Urinary bladder (tissue), 3 donors: ENCODE data around the genes GPR50, PASD1, TREX2, BGN and IDH3G.

GRCh38 chrX:150966069-150966408, 17.1 kb upstream of the HMGB3 start:
- PRO-cap: no peak
- RAMPAGE, long total RNA: no peak

DNA sequence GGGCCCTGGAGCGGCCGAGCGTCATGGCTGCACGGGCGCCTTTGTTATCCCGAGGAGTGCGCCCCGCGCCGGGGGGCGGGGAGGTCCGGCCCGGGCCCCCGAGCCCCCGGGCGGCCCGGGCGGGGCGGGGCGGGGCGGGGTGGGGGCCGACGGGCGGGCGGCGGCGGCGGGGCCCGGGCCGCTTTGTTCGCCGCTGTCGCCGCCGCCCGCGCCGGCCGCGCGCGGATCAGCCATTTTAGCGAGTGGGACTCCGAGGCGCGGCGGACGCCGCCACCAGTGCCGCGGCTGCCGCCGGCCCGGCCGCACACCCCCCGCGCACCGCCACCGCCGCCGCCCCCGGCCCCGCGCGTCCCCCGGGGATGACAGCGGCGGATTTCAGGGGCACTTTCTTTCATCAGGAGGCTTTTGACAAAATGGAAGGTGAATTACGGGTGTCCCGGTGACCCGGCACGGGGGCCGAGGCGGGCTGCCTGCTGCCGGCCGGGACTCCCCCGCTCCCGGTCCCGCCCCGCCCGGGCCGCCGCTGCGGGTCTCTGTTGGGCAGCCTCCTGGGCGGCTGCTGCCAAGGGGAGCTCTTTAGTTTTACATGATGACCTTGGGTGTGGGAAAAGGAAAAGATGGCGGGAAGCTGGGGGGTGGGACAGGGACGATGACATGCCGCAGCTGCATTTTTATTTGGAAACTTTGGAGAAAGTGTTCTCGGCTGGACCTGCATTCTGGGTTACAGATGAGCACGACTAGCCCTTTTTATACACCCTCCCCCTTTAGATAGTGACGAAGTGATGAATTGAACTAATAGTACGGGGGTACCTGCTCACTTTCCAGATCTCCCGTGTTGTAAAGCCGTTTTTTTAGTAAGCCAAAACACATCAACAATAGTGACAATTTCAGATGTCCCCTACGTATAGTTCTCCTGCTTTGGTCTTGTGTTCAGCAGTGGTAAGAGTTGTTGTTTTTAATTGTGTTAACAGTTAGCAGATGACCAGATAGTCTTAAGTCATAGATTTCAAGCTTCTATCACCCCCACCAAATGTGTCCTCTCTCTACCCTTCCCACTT, 1.4 kb downstream of the HMGB3 start:
- PRO-cap: no peak
- RAMPAGE, long total RNA: no peak

DNA sequence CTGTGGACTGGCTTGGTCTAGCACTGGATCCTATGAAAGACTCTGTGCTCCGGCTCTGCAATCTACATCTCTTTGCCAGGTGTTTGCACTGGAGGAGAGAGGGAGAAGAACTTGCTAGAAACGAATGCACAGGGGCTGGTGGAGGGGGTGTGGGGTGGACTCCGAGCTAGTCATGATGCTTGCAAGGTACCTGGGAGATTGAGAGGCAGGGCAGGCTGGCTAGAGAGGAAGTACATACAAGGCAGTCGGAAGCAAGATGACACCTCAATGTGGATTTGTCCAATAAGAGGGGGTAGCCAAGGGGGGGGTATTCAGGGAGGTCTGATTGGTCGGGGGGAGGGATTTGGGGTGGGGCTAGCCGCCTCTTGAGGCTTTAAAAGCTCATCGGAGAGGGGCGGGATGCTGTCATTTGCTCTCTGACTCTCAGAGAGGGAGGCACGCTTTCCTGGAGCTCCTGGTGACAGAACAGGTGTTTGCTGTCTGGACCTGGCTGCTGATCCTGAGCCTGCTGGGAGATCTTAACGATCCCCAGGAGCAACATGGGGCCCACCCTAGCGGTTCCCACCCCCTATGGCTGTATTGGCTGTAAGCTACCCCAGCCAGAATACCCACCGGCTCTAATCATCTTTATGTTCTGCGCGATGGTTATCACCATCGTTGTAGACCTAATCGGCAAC, at the start of gene GPR50:
TSS of gene GPR50 (plus strand) at position 402 of the 677 bp plus-strand sequence.
- PRO-cap: no peak
- RAMPAGE, long total RNA: no peak

DNA sequence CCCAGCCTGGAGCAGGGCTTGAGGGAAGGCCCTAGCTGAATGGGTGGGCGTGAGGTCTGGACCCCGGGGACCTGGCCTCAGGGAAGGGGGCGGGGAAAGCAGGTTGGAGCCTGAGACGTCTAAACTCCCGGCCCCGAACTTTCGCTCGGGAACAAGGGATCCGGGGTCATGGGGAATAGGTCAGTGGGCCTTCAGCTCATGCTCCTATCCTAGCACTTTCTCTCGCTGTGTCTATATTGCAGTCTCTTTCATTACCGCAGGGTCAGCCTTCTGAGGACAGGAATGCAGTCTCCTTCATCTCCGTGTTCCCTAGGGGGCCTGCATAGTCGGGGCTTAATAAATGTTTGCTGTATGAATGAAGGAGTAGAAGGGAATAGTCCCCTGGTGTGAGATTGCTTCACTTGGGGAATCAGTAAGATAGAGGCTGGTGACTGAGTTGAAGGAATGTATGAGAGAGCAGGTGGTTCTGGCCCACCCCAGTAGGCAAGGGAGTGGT, 443 bp downstream of the VMA21 start:
- PRO-cap: no peak
- RAMPAGE, long total RNA: no peak

GRCh38 chrX:151563331-151563945, at the start of gene PASD1:
Gene PASD1, plus strand, starts transcription at chrX:151563675.
- PRO-cap: no peak
- RAMPAGE, long total RNA: no peak

GRCh38 chrX:152026191-152026578, 51.7 kb upstream of the GABRE start:
- PRO-cap: no peak
- RAMPAGE, long total RNA: no peak

DNA sequence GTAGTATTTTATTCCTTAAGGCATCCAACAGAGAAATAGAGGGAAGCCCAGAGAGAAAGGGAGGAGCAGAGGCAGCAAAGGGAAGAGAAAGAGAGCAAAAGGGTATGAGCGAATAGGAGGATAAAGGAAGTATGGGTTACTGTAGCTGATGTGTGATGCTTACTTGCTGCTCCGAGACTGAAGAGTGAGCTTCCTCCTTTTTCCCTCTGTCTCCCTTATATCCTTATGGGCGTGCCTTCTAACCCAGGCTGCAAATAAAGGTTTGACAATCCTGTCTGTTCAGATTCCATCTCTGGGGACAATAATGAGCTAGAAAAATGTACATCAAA, 386 bp upstream of the GABRA3 start:
- PRO-cap: no peak
- RAMPAGE, long total RNA: no peak

GRCh38 chrX:152733297-152733590, 277 bp downstream of the CSAG1 start:
- PRO-cap: no peak
- RAMPAGE, long total RNA: no peak

DNA sequence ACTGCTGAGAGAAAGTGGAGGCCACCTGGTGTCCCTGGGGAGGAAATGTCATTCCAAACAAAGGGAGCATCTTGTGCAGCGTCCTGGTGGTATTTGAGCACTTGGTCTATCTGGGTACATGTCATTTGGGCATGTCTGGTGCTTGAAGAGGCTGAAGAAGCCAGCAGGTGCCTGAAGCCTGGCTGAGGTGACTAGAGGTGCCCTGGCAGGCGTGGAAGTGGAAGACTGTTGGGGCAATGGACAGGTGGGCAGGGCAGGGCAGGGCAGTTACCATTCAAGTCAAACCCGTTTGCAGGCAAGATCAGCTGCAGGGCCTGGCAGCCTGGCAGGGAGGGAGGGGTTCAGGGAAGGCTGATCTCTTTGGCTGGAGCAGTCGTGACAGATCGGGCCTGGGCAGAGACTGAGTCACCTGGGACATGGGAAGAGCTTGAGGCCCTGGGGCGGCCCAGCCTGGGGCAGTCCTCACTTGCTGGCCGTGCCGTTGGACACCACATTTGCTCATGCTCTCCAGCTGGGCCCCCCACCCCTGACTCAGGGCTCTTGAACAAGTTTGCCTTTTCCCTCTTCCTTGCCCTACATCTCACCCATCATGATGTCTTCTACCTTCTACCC, 2.2 kb upstream of the ZNF185 start:
- PRO-cap: no peak
- RAMPAGE, long total RNA: no peak

- PRO-cap: no peak
- RAMPAGE, long total RNA: no peak
These were observed 34.7 kb downstream of the ZNF185 start for GRCh38 chrX:152932468-152932982.

DNA sequence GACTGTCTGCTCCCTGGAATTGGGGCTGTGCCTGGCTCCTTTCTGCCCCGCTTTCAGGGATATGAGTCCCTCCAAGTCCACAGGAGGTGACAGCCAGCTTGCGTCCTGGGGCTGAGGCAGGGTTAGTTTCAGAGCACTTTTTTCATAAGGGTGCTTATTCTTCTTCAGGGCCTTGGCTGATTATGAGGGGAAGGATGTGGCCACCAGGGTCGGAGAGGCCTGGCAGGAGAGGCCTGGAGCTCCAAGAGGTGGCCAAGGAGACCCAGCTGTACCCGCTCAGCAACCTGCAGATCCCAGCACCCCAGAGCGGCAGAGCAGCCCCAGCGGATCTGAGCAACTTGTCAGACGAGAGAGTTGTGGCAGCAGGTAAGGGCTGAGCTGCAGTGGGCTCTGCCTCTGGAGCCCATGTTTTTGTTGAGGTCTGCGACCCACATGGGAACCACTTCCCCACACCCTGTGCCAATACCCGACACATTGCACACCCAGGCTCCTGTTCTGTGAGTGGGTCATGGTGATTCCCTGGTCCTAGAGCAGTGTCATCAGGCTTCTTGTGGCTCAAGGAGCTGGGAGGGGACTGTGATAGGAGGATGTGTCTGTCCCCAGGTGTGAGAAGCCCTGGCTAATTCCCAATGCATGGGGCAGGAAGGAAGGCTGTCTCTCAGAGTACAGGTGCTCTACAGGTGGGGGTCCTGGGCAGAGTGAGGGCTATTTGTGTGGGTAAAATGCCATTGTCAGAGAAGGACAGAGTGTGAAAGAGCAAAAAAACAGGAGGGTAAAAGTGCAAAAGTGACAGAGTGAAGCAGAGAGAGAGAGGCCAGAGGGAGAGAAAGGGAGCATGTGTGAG, 47.5 kb downstream of the ZNF185 start:
- PRO-cap: no peak
- RAMPAGE, long total RNA: no peak

- PRO-cap: no peak
- RAMPAGE, long total RNA: no peak
These were observed 30.1 kb downstream of the PNMA6E start for GRCh38 chrX:153370923-153371550.

GRCh38 chrX:153445671-153446538, at the start of gene TREX2:
Gene TREX2, minus strand, starts transcription at chrX:153446056.
- PRO-cap: no peak
- RAMPAGE, long total RNA: no peak

DNA sequence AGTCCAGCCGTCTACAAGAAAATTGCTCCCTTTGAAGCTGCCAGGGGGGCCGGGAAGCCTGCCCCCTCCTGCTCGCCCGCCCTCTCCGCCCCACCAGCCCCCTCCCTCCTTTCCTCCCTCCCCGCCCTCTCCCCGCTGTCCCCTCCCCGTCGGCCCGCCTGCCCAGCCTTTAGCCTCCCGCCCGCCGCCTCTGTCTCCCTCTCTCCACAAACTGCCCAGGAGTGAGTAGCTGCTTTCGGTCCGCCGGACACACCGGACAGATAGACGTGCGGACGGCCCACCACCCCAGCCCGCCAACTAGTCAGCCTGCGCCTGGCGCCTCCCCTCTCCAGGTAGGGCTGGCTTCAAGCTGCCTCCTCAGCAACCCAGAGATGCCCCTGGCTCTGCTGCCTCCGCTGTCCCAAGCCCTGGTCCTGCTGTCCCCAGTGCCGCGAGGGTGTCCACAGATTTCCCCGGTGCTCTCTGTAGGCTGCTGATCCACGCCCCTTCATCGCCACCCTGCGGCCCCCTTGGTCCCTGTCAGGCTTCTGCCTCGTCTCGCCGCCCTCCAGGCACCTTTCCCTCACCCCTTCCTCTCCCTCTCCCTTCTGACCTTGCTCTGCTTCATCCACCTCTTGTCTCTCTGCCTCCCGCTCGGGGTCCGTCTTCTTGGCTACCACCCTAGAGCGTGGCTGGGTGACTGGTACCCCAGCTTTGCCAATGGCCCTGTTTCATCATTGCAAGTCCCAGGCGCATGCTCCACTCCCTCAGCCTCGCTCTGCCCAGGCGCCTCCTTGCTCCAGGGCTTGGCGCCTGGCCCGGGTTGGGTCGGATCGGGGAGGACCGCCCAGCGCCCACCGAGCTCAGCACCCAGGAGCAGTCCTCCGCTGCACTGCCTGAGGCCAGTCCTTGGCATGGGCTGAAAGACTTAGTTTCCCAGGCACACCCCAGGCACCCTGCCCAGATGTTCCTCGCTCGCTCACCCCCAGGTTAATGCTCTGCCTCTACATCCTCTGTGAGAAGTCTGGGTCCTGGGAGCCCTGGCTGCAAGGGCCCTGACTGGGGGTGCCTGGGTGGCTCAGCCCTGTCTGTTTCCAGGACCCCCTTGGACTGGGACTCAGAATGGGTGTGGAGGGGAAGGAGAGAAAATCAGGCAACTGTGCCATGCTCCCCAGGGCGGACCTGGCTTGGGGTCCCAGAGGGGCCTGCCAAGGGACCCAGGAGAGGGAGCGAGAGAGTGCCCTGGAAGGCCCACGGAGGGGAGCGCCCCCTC, at the start of gene BGN:
TSS of gene BGN (plus strand) at position 199 of the 1,252 bp plus-strand sequence.
- PRO-cap: bidirectional peak, plus-strand start at position 800 of the sequence, minus-strand start at position 701 of the sequence
- RAMPAGE, long total RNA: start-site peak on the plus strand centred at position 260 of the sequence, 135 bp wide, 772 and 1,383 reads in 2 replicates

DNA sequence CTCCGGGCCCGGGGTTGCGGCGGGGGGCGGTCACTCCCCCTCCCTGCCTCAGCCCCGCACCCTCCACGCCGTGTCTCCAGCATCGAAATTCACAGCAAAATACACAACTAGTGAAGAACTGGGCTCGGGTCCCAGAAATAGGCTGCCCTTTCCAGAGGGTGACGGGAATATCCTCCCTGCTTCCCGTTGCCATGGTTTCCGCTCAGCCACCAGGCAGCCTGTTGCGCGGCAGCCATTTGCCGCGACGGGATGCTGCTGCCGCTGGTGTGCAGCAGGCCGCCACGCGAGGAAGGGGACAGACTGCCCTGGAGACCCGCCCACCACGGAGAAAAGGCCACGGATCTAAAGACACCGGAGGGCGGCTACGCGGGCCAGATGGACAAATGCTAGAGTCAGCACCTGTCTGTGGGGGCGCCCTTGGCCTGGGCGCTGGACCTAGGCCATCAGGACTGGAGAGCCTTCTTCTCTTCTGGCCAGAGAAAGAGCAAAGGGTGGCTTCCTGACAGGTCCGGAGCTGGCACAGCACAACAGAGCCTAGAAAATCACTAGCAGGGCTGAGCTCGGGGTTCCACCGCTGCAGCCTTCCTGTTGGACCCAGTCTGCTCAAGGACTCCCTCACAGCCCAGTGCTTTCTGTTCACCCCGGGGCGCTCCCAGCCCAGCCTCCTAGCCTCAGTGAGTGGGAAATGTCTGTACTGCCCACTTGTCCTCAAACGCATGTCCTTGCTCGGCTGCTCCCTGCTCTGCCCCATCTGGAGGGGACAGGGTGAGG, 11.6 kb upstream of the CCNQ start:
- PRO-cap: no peak
- RAMPAGE, long total RNA: no peak

DNA sequence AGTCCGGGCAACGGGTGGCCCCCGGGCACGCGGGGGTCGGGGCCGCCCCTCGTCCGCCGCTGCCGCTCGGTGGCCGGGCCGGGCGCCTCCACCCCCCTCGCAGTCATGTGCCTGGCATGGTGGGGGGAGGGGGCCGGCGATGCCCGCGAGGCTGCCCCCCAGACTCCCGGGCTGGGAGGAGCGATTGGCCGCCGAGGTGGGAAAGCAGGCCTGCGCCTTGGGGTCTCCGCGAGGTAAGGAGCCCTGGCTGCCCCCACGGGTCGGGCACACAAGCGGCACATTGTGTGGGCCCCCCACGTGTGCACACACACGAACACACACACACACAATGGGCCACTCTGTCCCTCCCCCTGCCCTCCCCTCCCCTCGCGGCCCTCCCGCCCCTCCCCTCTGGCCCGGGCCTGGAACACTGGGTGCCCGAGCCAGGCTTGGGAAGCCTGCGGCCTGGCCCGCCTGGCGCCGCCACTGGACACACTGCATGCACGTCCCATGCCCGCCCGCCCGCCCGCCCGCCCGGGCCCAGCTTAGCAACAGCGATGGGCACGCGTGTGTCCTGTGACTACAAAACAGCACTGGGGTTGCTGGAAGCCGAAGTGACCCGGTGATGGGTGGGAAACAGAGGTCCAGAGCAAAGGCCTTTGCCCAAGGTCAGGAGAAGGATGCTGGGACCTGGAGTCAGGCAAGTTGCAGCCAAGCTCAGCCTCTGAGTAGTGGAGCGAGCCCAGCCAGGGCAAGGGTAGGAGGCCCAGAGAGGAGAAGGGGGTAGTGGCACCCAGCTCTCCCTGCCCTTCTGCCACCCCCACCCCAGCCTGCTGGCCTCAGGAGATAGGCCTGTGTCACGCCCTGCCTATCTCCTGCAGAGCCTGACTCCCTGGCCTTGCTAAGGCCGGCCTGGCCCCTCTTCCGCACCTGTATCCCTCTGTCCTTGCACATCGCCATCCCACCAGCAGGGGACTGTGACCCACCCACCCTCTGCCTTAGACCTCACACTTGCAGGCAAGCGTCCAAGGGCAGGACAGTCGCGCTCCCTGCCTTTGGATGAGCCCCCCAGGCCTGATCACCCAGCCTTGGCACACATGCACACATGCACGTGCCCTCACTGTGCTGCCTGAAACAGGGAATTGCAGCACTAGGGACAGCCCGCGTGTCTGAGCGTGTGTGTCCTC, 1.6 kb downstream of the SLC6A8 start:
- PRO-cap: unidirectional peak, minus-strand start at position 99 of the sequence
- RAMPAGE, long total RNA: no peak

GRCh38 chrX:153723170-153724001, 801 bp downstream of the BCAP31 start:
- PRO-cap: no peak
- RAMPAGE, long total RNA: no peak

DNA sequence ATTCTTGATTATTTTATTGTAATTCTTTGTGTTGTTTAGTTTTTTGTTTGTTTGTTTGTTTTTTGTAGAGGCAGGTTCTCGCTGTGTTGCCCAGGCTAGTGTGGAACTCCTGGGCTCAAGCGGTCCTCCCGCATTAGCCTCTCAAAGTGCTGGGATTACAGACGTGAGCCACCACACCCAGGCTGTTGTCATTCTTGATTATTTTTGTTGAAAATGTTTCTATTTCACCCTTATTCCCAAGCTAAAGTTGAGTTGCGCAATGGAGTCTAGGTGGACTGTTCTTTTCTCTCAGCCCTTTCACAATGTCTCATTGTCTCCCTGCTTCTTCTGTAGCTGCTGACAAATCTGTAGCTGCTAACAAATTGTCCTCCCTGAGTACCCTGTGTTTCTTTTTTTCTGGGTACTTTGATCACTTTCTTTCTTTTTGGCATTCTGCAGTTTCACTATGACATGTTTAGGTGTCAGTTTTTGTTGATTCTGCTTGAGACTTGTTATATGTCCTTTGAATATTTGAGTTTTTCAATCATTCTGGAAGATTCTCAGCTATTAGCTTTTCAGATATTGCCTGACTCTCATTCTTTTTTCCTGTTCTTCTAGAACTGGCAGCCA, 6.4 kb downstream of the ABCD1 start:
- PRO-cap: no peak
- RAMPAGE, long total RNA: no peak

DNA sequence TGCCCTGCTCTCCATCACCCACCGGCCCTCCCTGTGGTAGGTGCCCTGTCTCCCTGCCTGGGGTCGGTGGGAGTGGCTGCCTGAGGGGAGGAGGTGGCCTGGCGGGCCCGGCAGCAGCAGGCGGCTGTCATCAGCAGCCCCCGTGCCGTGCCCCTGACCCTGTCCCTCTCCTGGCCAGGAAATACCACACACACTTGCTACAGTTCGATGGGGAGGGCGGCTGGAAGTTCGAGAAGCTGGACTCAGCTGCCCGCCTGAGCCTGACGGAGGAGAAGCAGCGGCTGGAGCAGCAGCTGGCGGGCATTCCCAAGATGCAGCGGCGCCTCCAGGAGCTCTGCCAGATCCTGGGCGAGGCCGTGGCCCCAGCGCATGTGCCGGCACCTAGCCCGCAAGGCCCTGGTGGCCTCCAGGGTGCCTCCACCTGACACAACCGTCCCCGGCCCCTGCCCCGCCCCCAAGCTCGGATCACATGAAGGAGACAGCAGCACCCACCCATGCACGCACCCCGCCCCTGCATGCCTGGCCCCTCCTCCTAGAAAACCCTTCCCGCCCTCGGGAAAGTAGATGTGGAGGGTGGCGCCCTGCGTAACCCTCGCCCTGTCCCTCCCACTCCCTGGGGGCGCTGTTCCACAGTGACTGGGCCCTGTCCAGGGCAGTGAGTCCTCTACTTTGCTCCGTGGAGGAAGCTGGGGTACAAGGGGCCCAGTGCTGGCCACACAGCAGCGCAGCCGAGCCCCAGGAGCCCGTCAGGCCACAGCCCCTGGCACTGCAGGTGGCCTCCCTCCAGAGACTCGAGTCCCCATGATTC, 18.9 kb downstream of the ABCD1 start:
- PRO-cap: no peak
- RAMPAGE, long total RNA: no peak

GRCh38 chrX:153793657-153794816, at the start of gene IDH3G:
Gene IDH3G, minus strand, starts transcription at chrX:153794375.
- PRO-cap: bidirectional peak, plus-strand start at chrX:153794676, minus-strand start at chrX:153794366
- RAMPAGE, long total RNA: start-site peak on the minus strand at chrX:153794333-153794385, 492 and 278 reads in 2 replicates; start-site peak on the plus strand at chrX:153794626-153794676, 584 and 521 reads in 2 replicates